Choroid plexus epithelial cell (primary cell): Measurements from ENCODE around the genes CKB and TMEM179.

GRCh38 chr14:103346218-103346736 lies 12.2 kb downstream of the EIF5 start:
- RRBS: no CpG with 5 or more reads among the region's 6 CpGs

DNA sequence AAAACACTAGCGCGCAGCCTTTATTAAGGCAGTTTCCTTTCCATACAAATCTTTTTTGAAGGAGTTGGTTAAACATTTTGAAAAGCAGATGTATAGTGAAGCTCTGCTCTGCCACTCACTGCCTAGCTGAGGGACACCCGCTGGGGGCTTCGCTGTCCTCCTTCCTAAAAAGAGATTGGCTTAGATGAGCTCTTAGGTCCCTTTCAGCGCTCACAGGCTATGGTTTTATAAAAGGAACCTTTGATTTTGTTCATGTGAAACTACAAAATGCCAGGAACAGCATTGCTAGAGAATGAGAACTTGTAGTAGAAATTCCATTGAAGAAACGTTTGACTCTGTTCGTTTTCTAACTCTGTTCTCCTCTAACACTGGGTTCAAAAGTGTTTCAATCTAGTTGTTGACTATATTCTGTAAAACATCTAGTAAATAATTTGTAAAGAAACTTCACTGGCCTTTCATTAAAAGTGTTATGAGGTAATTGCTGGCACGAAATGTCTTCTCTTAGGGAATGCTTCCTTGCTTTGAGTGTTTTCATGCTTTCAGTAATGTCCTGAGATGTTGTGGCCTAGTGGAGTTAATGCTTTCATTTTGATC lies 1.5 kb downstream of the MARK3 start:
- RRBS: no CpG with 5 or more reads among the region's 8 CpGs

DNA sequence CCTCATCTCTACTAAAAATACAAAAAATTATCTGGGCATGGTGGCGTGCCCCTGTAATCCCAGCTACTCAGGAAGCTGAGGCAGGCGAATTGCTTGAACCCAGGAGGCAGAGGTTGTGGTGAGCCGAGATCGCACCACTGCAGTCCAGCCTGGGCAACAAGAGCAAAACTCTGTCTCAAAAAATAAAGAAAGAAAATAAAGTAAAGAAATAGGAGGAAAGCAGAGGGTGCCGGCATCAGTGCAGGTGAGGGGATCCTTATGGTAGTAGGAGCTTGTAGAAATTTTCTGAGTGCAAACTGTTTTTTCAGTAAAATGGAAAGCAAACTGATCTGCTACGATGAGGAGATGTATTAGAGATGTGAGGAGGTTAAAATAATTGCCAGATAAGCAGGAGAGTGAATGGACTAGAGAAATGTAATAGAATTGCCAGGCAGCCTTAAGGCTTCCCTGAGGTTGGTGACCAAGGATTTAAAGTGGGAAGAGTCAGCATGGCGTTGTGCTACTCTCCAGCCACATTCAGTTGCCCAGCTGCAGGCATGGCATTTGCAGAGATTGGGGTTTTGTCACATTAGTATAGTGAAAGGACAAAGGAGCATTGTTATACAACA lies 31.5 kb downstream of the MARK3 start:
- RRBS: no CpG with 5 or more reads among the region's 7 CpGs

DNA sequence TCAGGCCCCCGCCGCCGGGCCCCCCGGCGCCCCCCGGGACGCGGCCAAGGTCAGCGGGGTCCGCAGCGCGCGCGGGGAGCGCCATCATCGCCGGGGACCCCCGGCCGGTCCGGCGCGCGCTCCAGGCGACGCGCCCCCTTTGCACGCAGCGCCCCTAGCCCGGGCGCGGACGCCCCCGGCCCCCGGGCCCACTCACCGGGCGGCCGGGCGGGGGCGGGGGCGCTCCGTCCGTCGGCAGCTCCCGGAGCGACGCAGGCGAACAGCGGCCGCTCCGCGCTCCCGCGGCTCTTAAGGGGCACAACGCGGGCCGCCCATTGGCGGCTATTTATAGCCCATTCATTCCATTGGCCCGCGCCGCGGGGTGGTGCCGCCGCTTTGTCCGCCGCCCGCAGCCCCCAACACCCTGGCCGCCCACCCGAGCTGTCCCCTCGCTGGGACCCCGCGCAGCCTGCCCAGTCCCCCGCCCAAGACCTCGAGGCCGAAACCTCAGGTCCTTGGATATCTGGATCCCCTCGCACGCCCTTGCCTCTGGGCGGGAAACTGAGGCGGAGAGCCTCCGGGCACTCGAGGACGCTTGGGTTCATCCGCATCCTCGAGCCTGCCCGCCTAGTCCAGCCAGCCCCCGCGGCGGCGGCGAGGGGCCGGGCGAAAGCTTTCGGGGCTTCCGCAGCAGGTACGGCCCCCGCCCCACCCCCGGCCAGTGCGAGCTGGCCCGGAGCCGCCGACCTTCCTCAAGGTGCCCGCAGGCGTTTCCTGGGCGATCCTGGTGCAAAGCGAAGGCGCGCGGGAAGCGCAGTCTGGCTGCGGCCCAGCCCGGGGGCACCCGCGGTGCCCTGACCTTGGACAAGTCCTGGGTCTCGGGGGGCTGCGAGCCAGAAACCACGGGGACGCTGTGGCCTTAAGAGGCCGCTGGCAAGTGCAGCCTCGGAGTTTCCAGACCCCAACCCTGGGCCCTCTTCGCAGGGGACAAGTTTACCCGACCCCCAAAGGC lies at the start of gene CKB:
Gene CKB, minus strand, starts transcription at position 261 of the 991 bp plus-strand sequence.
- RRBS: 2% methylated on average over 57 of the region's 120 CpGs

- RRBS: no CpG with 5 or more reads among the region's 14 CpGs
These were observed 2.8 kb downstream of the BAG5 start for GRCh38 chr14:103559441-103560279.

DNA sequence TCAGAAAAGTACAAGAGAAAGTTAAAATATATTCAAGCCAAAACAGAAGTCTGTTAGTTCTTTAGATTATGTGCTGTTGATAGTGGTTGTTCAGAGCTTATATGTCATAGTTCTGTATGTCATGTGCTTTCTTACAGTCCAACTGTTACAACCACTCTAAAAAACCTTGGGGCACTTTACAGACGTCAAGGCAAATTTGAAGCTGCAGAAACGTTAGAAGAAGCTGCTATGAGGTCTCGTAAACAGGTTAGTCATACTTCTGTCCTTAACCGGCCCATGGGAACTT lies 38.0 kb downstream of the XRCC3 start:
- RRBS: no CpG with 5 or more reads among the region's 4 CpGs

- RRBS: no CpG with 5 or more reads among the region's 18 CpGs
These were observed 12.3 kb downstream of the XRCC3 start for GRCh38 chr14:103702870-103703395.

DNA sequence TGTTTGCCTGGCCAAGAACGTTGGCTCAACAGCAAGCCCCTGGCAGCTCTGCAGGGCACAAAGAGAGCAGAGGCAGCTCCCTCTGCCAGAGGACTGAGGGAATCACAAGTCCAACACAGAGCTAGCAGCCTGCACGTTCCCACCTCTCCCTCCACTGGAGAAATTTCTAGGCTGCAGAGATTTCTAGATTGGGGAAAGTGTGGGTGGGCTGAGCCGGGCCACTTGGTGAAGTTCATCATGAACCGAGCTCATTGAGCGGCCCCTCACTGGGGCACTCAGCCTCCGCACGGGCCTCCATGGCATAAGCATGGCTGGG lies 19.8 kb downstream of the ZFYVE21 start:
- RRBS: no CpG with 5 or more reads among the region's 7 CpGs

DNA sequence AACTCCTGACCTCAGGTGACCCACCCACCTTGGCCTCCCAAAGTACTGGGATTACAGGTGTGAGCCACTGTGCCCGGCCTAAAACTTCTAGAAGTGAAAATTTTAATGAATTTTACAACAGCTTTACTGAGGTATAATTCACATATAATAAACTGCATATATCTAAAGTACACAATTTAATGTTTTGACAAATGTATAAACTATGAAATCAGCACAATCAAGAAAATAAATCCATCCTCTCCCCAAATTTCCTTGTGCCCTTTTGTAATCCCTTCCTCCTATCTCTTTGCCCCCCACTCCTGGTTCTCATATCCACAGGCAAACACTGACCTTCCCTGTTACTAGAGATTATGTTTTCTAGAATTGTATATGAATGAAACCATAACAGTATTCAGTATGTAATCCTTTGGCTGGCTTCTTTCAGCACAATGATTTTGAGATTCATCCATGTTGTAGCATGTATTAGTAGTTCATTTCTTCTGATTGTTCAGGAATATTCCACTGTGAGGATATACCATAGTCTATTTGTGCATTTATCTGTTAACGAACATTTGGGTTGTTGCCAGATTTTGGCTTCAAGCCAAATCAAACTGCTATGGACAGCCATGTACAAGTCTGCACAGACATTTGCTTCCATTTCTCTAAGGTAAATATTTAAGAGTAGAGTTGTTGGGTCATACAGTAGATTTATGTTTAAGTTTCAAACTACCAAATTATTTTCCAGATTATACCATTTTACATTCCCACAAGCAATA lies 56.3 kb downstream of the ZFYVE21 start:
- RRBS: no CpG with 5 or more reads among the region's 2 CpGs

GRCh38 chr14:103879241-103879618 lies 31.9 kb upstream of the PPP1R13B start:
- RRBS: no CpG with 5 or more reads among the region's 14 CpGs

- RRBS: no CpG with 5 or more reads among the region's 5 CpGs
These were observed 8.8 kb upstream of the ASPG start for GRCh38 chr14:104076729-104077135.

DNA sequence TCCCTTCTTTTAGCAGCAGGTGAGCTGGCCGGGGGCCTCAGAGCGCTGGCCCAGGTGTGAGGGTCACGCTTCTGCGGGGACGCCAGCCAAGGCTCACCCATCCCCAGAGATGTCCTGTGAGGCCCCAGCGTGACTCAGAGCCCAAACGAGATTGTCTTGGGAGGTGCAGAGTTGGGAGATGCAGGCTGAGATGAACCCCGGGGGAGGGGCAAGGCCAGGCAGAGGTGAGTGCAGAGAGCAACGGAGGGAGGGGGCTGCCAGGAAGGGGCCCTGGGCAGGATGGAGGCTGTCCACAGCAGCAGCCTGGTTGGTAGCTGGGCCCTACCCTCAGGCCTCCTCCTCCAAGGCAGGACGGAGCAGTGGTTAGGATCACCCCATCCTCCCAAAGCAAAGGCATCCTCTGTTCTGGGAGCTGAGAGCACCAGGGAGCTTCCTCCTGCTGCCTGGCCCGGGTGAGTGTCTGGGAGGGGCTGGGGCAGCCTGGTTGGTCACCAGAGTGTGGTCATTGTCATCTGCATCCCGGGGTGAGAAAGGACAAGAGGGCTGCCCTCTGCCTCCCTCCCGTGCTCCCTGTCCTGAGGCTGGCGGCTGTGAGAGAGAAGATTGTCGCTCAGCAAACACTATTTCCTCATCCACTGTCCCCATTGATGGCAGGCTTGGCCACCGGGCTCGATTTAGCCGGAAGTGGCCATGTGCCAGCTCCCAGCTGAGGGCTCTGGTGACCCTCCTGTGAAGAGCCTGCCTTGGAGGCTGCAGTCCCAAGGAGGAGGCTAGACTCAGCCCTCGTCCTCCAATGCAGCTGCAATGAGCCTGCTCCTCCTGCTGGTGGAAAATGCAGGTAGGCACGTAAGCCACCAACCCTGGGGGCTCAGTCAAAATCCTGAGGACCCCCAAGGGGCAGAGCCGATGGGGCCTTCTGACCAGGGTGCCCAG lies 155.4 kb downstream of the KIF26A start:
- RRBS: 19% methylated on average over 3 of the region's 21 CpGs

DNA sequence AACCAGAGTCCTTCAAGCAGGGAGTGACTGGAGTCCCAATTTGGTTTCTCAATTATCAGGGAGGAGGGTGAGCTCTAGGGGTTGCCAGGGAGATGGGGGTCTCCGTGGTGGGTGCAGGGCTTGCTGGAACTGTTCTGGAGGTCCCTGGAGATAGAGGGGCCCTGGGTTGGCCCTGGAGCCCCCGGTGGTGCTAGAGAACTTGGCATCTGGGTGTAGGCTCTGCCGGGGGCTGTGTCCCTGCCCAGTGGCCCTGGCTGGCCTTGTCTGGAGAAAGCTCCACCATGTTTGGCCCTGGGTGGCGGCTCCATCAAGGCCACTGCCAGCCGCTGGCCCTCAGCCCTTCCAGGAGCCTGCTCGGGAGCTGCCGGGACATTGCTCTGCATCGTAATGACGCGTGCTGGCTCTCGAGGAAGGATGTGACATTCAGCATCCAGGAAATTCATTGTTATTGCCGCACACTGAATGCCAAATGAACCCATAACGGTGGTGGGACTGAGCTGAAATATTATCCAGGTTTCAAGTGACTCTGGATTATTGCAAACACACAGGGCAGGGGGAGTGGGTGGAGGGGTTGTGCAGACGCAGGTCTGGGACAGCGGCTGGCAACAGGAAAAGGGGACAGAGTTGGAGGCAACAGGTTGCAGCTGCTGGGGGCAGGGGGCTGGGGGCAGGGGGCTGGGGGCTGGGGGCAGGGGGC lies 215.9 kb downstream of the KIF26A start:
- RRBS: 80% methylated on average over 1 of the region's 15 CpGs

- RRBS: no CpG with 5 or more reads among the region's 6 CpGs
These were observed 190.3 kb upstream of the C14orf180 start for GRCh38 chr14:104389292-104389726.

DNA sequence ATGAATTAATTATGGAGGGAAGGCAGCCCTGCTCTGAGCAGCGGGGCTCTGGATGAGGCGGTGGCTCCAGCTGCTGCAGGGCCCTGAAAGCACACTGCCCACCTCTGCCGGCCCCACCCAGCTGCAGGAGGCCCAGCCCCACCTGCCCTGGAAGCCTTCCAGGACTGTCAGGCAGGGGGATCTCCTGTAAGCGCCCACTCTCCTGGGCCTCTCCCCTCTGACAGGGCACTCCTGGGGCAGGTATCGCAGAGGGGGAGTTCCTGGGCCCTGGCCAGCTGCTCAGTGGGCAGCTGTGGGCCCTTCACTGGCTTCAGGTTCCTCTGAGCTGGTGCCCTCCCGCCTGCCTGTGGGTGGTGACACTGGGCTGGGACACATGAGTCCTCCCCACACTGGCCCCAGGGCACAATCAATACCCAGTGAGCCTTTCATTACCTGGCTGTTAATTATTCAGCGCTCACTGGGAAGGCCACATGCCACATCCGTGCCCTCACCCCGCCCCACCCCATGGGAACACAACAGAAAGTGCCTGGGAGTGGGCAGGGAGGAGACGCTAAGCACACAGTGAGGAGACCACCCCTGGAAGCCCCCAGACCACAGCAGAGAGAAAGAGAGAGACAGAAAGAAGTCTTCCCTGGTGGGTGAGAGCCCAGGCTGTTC lies 142.3 kb upstream of the C14orf180 start:
- RRBS: no CpG with 5 or more reads among the region's 10 CpGs

DNA sequence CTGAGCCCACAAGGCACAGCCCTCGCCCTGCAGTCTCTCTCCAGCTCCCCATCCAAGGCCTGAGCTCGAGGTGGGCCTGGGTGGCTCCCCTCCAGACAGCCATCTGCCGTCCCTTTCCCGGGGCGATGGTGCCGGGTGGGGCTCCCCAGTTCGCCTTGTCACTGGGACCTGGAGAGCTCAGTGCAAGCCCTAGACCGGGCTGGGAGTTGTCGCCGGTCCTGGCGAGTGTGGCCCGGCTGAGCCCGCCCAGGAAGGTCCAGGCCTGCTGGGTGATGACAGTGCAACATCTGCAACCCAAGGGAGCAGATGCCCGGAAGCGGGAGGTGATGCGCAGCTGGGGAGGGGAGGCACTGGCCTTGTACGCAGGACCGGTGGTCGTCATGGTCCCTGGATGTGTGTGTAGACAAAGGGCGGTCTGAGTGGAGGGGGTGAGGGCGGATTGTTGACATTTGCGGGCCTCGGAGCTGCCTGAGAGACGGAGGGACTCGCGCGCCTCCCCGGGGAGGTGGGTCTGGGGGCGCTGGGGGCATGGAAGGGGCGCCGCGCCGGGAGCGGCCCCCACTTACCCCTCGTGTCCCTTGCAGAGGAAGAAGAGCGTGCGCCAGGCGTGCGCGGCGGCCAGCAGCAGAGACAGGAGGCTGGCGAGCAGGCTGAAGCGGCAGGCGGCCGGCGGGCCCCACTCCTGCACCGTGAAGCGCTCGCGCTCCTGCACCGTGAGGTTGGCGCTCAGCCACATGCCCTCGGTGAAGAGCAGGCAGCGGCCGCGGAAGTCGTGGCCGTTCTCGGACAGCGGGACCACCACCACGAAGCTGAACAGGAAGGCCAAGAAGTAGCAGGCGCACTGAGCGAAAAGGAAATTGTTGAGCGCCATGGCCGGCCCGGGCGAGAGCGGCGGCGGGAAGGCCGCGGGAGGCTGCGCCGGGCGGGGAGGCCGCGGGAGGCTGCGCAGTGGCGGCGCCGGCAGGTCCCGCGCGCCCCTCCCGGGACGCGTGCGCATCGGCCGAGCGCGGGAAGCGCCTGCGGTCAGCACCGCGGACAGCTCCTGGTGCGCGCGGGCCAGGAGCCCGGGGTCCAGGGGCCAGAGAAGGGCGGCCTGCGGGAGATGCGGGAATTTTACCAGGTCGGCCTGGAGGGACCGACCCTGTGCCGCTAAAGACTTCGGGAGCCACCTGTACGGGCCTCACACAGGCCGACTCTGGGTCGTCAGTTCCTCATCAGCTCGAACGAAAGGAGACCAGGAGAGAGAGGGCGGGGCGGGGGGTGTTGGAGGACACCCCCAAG lies at the start of gene TMEM179:
Gene TMEM179, minus strand, starts transcription at position 902 of the 1,281 bp plus-strand sequence.
- RRBS: 9% methylated on average over 46 of the region's 114 CpGs

DNA sequence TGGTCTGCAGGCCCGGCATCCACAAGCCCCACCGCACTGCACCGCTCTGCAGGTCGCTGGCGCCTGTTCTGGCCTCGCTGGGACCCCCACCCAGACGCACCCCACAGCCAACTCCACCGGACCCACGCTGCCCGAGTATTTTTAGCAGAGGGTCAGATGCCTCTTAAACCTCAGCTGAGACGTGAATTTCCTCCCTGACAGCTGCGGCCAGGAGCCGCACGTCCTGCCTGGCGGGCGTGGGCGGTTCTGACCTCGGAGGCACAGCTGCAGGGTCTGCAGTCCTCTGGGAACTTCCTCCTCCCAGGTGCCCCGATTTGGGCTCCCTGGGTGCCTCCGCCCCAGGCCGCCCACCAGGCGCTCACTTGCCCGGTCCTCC lies 29.4 kb upstream of the INF2 start:
- RRBS: 25% methylated on average over 5 of the region's 23 CpGs

DNA sequence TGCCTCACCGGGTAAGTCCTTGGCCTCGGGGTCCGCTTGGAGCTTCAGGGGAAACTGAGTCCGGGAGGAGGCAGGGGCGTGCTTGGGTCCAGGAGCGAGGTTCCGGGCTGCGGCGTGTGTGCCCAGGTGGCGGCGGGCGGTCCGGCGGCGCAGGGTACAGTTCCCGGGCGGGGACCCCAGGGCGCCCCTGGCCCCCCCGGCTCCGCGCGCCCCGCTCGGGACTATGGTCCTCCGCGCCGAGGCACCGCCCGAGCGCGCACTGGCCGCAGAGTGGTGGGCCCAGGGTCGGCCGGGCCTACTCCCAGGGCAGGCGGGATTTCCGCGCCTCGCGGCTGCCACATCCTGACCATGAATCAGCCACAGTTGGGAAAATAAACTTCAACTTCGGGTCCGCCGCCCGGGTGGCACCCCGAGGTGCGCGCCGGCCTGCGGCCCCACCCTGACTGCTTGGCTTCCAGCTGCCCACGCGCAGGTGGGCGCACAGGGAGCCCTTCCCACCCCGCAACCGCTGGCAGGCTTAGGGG lies 373 bp downstream of the INF2 start:
- RRBS: 1% methylated on average over 29 of the region's 53 CpGs

DNA sequence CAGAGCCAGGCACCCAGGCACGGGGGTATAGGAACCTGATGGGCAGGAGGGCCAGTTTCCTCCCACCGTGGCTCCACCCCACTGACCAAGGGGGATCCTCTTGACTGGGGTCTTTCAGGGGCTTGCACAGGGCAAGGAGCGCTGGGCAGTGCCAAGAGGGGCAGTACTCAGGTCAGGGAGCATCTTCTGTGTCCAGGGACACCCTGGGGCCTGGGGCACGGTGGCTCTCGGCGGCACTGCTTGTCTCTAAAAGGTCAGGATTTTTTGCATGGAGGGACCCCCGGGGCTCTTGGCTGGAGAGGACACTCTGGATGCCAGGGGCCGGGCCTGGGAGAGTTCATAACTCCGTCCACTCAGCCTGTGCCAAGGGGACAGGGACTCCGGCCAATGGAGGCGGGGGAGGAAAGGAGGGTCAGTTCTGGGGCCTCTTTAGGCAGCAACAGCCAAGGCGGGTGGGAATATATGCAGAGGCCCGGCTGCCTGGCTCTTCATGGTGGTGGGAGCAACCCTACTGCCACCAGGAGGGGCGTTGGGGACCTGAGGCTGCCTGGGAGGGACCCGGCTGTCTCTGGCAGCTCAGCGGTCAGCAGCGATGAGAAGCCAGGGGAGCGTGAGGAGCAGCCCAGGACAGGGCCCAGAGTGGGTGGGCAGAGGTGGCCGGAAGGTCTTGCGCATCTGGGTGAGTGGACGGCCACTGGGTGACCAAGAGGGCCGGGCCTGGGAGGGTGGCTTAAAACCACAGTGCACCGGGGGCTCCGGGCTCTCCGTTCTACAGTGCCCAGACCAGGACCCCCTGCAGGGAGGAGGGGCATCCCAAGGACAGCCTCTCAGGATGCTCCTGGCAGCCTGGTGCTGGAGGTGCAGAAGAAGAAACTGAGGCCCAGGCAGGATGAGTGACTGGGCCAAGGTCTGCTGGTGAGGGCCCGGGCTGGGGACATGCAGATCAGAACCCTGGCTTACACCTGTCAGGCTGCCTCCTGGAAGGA lies 9.8 kb downstream of the INF2 start:
- RRBS: 56% methylated on average over 12 of the region's 26 CpGs

DNA sequence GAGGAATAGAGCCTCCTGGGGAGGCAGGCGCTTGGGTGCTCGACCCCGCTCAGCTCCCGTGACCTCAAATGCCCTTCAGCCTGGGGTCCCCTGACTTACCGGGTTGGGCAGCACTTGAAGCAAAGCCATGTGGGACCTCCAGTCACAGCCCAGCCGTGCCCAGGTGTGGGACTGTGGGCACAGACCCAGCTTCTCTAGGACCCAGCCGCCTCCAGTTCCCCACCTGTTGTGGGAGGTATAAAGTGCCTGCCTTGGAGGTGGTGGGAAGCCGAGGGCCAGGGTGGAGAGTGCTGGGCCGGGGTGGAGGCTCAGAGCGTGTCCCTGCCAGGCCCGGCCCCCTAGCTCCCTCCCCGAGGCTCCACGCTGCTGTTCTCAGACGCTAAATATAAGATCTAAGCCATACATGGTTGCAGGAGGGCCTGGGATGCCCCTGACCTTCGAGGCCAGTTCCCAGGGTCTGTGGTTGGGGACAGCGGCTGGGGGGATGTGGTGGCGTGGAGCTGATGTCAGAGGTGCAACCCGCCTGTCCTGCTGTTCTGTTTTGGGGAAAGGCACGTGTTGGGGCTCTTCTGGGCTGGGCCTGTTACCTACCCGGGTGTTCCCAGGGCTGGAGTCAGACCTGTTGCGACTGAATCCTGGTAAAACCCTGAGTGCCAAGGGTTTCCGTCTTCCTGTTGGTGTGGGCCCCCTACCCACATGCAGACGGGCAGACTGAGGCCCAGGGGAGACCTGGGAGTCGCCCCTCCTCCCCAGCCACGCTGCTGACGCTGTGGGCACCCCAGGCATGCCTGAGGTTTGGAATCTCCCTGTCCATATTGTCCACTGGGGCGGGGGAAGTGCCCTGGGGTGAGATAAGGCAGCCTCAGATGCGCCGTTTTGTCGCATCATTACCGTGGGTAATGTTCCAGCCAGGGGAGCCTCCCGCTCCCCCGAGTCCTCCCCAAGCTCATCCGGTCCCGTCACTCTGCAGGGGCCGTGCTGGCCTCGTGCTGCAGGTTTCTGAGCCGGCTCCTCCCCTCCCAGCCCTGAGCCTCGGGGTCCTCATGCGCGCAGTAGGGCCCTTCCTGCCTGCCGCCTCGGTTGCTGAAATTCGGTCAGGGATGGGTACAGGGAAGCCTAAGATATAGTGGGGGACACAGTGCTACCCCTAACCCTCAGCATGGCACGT lies 11.0 kb downstream of the INF2 start:
- RRBS: 63% methylated on average over 5 of the region's 45 CpGs